GM19240 (cell line): ENCODE measurements around a stretch of chr22.

GRCh38 chr22:20760573-20761618, 13.0 kb upstream of the SERPIND1 start:
- RRBS = no CpG with 5 or more reads among the region's 10 CpGs

- RRBS = no CpG with 5 or more reads among the region's 9 CpGs
These were observed 9.8 kb downstream of the SERPIND1 start for GRCh38 chr22:20783723-20784157.

DNA sequence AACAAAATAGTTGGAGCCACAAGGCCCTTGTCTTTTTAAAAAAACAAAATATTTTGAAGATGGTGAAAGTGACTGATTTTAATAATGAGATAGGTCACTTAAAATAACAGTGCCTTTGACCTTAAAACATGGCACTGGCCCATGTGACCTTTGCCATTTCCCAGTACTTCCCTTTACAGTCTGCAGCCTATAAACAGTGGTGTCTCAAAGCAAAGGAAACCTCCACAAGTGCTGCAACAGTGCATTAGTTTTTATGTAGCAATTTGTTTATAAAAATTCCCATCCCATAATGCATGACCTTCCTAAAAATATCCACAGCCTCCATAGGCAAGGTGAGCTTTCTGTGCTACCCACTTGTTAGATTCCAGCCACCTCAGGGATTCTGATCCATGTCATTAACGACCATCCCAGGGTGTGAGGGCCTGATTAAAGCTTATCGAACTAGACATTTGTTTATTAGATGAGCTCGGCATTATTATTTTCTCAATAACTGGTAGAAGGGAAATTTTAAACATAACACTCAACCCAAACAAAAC, 28.1 kb upstream of the CRKL start:
- RRBS = no CpG with 5 or more reads among the region's 3 CpGs

- RRBS = no CpG with 5 or more reads among the region's 15 CpGs
These were observed 1.7 kb downstream of the CRKL start for GRCh38 chr22:20918794-20919323.

DNA sequence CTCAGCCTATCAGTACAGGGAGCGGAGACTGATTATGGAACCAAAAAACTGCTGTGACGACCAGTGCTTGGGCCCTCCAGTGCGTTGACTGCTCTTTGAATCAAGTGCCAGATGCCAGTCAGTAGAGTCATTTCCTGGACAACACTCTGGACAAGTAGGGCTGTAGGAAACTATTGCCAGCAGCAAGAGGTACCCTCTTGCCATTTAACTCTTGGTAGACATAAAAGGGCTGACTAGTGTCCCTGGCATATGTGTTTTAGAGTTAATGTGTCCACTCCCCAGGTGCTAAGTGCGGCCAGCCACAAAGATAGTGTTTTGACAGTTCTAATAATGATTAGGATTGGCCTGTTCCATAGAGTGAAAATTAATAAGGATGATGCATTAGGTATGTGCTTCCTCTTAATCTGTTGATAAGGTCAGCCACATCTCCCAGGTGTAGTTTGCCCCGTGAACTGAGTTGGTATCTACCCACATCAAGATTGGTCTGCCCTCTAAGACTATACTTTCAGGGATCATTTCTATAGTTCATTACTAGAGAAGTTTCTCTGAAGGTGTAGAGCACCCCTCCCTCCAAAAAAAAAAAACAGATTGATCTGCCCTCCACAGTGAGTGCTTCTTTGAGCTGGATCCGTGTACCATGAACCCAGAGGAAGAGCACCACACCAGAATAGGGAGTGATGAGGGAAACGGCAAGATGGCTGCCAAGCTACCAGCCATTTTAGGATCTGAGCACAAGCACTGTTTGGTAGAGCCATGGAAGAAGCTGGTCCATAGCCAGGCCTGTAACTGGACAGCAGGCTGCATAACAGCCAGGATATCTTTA, 20.7 kb upstream of the AIFM3 start:
- RRBS = no CpG with 5 or more reads among the region's 7 CpGs

DNA sequence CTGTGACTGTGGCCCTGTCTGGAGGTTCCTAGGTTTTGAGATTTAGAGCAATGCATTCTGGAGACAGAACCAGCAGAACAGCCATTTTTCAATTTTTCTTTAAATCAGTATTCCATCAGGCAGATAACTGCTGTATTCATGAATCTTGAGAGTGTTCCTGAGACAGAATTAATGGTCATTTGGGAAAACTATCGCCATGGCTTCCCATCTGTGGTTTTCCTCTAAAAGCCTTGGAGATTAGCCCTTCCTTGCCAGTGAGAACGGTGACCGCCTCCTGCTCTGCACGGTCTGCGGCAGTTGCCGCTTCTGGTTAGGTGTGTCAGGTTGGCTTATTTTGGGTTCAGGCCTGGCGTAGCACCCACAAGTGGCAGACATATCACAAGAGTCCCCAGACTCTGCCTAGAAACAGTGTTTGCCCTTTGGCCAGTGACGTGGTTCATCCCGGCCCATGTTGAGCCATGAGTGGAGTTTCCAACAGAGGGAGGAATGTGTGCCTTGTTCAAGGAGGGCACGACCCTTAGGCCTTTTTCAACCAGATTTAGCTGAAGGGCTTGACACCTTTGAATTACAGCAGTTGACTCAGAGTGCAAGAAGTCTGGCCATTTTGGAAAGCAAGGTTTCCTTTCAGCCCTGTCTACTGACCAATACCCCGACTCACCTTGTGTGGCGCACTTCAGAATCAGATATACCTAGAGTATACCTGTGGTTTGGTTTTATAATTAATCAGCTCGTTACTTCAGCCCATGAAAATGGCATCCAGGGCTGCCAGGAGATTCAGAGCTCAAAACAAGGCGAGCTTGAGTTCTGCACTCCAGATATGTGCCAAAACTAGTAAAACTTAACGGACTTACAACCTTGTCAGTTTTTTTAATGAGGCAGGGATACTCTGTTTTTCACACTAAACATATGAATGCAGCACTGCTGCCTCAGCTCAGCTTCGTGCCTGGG, 15.1 kb upstream of the AIFM3 start:
- RRBS = no CpG with 5 or more reads among the region's 16 CpGs

DNA sequence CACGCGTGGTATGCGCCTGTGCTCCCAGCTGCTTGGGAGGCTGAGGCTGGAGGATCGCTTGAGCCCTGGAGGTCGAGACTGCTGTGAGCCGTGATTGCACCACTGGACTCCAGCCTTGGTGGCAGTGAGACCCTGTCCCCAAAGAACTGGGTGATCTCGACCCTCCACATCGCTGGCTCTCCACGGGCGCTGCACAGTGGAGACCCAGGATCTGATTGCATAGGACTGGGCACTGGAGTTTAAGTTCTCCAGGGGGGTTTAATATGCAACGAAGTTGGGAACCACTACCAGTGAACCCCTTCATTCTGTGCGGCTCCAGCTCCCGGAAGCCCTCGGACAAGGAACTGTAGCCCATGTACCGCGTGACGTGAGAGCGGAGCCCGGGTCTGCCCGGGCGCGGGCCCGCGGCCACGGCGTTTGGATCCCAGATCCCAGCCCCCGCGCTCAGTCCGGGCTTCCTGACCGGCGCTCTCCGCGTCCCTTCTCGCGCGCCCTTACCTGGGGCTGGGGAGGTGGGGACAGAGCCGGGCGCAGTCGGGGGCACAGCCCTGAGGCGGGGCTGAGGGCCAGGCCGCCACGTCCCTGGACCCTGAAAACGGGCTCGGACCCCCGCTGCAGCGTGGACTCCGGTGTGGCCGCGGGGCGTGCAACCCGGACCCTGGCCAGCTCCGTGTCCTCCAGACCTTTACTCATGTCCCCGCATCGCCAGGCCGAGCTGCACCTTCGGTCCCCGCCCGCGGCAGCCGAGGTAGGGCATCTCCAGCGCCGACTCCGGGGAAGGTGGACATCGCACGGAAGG, 10.1 kb upstream of the AIFM3 start:
- RRBS = 9% methylated on average over 37 of the region's 65 CpGs

DNA sequence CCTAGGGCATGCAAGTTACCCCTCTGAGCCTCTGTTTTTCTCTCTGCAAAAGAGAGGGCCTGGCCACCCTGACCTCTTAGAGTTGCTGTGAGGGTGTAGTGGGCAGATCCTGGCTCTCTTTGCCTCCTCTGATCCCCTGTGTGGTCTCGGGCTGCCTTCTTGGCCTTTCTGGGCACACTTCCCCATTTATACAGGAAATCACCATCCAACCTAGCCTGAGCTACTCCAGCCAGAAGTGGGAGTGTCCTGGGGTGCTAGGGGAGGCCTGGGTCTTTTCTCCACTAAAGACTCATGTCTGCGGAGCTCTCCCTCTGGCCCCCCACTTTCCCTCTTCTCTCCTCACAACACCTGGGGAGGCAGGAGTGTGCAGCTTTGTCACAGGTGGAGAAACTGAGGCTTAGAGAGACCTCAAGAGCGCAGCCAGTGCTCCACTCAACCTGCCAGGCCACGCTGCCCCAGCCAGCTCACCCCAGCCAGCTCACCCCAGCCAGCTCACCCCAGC, 1.3 kb downstream of the AIFM3 start:
- RRBS = no CpG with 5 or more reads among the region's 4 CpGs

- RRBS = no CpG with 5 or more reads among the region's 29 CpGs
These were observed 7.4 kb downstream of the THAP7 start for GRCh38 chr22:20994267-20995258.

GRCh38 chr22:21013647-21014023, 1.3 kb upstream of the P2RX6 start:
- RRBS = no CpG with 5 or more reads among the region's 13 CpGs

GRCh38 chr22:21448842-21449664, 18.1 kb upstream of the TMEM191C start:
- RRBS = no CpG with 5 or more reads among the region's 22 CpGs

DNA sequence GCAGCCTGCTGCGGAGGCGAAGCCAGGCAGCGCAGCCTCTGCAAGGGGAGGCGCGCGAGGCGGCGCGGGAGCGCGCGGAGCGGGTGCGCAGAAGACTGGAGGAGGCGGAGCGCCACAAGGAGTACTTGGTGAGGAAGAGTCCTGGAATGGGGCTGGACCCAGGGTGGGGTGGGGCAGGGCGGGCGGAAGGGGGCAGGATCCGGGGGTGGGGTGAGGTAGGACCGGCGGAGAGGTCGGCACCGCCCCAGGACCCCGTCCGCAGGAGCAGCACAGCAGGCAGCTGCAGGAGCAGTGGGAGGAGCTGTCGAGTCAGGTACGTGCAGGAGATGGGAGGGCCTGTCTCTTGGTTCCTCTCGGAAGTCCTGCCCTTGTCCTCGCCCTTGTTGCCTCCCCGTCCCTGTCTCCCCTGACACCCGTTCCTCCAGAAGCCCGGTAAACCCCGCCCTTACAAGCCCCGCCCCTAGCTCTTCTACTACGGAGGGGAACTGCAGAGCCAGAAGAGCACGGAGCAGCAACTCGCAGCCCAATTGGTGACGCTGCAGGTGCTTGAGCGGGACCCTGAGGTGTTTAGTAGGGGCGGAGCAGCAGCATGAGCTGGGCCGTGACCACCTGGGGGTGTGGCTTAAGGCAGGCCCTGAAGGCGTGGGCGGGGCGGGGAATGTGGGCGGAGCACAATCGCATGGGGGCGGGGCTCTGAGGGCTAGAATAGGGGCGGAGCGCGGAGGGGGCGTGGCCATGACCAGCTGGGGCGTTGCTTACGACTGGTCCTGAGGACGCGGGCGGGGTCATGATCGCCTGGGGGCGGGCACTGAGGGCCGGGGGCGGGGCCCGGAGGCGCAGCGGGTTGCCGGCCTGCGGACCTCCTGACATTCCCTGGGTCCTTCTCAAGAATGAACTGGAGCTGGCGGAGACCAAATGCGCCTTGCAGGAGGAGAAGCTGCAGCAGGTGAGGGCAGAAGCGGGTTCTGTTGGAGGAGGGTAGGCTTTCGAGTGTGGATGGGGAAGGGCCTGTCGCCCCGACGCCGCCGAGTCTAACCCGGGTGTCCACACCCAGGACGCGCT, 1.0 kb downstream of the TMEM191C start:
- RRBS = no CpG with 5 or more reads among the region's 77 CpGs

GRCh38 chr22:21624080-21624812, 5.6 kb downstream of the YDJC start:
- RRBS = no CpG with 5 or more reads among the region's 8 CpGs

DNA sequence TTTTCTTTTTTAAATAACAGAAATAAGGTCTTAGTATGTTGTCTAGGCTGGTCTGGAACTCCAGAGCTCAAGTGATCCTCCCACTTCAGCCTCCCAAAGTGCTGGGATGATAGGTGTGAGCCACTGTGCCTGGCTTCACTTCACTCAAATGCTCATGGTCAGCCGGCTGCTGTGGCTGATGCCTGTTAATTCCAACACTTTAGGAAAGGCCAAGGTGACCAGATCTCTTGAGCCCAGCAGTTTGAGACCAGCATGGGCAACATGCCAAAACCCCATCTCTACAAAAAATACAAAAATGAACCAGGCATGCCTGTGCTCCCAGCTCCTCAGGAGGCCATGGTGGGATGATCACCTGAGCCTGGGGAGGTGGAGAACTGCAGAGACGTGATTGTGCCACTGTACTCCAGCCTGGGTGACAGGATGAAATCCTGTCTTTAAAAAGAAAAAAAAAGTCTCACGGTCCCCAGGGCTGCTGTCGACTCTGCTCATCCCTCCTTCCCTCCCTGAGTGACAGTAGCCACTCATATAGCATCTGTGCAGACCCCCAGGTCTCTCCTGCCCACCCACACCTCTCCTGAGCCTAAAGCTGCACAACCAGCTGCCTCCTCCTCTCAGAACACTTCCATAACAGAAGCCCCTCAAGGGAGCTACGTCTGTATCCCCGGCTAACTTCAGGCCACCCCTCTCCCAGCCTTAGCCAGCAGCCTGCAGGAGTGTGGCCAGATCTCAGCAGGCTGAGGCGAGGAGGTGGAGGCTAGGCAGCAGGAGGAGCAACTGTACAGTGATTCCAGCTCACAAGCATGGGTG, 3.5 kb downstream of the YDJC start:
- RRBS = no CpG with 5 or more reads among the region's 7 CpGs

DNA sequence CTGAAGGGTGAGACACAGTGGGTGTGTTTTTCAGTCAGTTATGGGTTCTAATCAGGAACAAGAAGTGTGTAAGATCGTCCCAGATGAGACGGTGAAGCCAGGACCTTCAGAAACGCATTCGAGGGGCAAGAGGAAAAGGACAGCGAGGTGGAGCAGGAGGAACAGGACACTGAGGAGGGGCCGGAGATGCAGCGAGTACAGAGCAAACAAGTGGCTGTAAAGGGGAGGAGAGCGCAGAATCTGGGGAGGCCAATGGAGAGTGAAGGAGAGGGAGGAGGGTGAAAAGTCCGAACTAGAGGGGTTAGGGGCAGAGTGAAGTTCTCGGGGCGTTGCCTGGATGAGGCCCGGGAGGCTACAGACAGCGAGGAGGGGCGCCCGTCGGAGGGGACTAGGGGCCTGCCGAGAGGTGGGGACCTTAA, 8.8 kb upstream of the PPIL2 start:
- RRBS = 49% methylated on average over 5 of the region's 17 CpGs

DNA sequence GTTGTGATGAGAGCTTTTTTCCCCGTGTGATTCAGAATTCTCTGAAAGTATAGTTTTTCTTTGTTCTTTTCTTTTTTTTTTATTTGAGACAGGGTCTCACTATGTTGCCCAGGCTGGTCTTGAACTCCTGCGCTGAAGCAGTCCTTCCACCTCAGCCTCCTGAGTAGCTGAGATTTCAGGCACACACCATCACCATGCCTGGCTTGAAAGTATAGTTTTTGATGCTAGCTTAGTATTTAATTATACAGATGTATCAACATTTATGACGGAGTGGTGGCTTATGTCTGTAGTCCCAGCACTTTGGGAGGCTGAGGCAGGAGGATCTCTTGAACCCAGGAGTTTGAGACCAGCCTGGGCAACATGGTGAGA, 5.7 kb downstream of the PPIL2 start:
- RRBS = no CpG with 5 or more reads among the region's 3 CpGs

DNA sequence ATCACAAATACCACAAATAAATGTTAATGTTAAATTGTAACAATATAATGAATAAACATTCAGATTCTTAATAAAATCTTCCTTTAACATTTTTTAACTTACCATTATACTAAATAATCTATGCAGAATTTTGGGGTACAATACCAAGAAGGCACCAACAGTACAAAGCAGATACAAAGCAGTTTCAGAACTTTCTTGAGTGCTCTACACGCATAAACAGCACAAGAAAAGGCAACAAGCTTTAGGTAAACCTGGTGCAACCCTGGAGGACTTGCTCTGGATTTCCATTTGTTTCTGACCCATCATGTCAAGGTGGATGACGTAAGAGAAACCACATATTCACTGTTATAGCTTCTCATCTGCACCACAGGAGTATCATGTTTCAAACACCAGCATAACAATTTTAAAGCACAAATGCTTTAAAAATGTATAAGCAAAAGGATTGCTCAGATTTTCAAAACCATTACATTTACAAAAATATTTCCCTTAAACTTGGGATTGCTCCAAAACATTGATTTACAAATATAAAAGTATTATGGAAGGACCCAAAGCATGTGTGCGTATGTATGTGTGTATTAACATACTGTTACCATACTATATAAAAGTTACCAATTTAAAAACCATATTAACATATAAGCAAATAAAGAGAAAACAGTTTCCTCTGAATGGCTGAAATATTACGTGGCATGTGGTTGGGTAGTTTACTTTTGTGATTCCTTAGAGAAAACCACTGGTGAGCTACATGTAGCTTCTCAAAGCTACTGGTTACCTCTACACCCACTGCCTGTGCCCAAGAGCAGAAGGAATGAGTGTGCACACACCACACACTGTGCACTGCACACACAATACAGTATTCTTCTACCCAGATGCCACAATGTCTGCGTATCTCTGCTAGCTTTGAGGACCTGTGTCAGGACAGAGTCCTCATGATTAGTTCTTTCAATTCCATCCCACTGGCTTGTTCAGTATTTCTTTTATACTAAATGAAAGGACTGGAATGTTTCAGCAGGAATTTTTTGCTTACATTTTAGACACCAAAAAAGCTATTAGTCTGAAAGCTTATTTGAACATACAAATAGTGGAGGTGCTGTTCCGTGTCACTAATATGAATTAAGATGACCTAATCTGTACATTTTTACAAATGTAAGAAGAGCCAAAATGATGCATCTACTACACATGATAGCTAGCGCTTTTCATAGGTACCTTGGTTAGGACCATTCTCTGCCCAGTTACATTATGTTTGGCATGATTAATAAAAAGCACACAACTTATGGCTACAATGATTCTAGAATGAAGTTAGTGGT, 25.4 kb upstream of the YPEL1 start:
- RRBS = no CpG with 5 or more reads among the region's 7 CpGs

GRCh38 chr22:21764064-21764544, 28.5 kb upstream of the YPEL1 start:
- RRBS = no CpG with 5 or more reads among the region's 6 CpGs

GRCh38 chr22:21810773-21811208, 56.7 kb downstream of the MAPK1 start:
- RRBS = no CpG with 5 or more reads among the region's 11 CpGs